ENCODE measurements around the gene HDDC3.

- CAGE, long polyA plus RNA: start-site peak on the minus strand at chr15:90932544-90932580, 14 and 18 reads in 2 replicates
- RRBS: 1% methylated on average over 10 of the region's 32 CpGs
Measured at GRCh38 chr15:90932425-90932976, at the start of gene HDDC3. Gene HDDC3 (minus strand): TSS chr15:90932549.

DNA sequence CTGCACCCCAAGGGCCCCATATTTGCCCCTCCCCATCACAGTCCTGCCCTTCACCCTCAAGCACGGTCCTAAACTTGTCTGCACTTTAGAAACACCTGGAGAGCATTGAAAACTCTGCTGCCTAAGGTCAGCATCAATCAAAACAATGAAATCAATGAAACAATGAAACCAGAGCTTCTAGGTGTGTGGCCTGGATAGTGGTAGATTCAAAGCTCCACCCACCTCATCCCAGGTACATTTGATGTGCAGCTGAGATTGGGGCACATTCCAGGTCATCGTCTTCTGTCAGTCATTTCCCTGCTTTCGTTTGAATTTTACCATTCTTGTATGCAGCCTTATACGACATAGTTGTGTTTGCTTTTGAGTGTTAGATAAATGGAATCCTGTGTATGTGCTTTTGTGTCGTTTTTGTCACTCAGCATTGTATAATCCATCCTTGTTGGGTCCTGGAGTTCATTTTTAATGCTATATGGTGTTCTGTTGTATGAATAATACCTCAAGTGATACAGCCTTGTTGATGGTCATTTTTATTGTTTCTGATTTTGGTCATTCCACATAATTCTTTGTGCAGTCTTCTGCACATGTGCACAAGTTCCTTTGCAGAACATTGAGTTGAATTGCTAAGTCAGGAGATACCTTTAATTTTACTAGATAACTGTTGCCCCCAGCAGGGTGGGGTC is 7.3 kb downstream of the RCCD1 start:
- CAGE, long polyA plus RNA: no peak
- RRBS: no CpG with 5 or more reads among the region's 5 CpGs

GRCh38 chr15:90983781-90984259 is 10.5 kb downstream of the PRC1 start:
- CAGE, long polyA plus RNA: no peak
- RRBS: no CpG with 5 or more reads among the region's 6 CpGs

DNA sequence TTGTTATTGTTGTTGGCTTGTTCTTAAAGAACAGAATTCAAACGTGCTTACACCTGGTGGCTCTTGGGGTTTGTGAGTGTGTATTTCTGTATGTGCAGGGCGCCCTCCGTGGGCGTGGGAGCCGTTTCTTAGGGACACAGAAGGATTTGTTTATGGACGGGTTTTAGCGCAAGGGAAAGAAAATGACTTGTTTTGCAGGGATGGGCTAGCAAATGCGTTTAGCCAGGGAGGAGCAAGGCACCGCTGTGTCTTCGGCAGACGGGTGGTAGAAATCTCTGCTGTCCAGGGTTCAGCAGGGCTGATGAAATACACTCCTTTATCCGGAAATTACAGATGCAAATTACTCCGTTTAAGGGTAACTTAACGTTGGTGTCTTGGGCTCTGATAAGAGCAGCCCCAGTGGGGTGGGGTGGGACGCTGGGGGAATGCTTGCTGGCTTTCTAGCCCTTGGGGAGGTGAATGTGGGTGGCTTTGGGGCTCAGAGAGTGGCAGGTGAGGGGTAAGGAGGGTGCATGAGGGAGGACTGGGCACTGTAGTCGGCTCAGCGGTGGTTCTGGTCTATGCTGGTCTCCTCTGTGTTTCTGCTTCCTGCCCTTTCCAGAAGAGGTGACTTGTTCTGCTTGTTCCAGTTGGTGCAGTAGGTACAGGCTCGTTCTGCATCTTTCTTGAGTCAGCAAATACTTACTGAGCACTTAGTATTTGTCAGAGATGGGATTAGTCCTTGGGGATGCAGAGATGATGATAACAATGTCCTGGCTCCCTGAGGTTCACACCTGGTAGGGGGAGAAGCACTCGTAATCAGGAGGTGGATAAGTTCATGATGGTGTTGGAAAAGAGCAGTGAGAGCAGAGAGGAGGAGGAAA is 918 bp downstream of the SV2B start:
- CAGE, long polyA plus RNA: no peak
- RRBS: no CpG with 5 or more reads among the region's 19 CpGs

GRCh38 chr15:91469903-91470413 is 369.9 kb downstream of the SV2B start:
- CAGE, long polyA plus RNA: no peak
- RRBS: no CpG with 5 or more reads among the region's 11 CpGs

DNA sequence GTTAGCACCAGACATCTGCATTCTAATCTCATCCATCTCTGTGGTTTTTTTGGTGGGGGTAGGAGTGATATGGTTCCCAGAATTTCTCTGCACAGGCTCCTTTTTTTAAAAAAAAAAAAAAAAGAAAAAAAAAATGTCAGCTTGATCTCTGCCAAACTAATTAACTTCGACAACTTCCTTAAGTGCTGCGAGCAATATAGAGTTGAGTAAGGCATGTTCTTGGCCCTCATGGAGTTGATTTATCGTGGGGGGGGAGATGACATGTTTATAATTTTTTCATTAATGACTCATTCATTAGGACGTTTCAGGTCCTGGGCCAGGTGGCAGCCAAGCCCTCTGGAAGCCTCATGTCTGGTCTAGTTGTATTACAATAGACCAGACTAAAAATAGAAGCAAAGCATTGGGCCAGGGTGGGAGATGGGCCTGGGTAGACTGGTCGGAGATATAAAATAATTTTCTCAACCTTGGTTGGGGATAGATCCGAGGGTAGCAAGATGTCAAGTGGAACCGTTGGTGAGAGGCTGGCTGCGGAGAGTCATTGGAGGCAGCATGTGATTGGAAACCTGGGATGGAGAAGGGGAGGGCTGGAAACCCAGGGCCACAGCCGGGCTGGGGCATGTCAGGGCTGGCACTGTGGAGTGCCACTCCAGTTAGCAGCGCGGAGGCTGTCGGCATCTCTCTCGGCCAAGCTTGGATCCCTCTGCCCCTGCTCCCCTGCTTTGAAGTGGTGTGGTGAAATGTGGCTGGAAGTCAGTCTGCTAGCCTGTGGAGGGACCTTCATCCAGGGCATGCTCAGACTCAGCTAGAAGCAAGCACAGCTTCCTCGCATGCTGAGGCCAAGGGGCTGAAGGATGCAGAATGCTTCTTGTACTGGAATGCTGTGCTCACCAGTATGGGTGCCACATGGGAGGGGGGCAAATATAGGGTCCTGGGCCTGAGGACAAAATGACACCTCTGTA is 13.2 kb downstream of the SLCO3A1 start:
- CAGE, long polyA plus RNA: no peak
- RRBS: no CpG with 5 or more reads among the region's 14 CpGs

- CAGE, long polyA plus RNA: no peak
- RRBS: no CpG with 5 or more reads among the region's 7 CpGs
Measured at GRCh38 chr15:91875260-91875753, 21.8 kb downstream of the SLCO3A1 start.

- CAGE, long polyA plus RNA: no peak
- RRBS: no CpG with 5 or more reads among the region's 6 CpGs
Measured at GRCh38 chr15:92017118-92017751, 163.7 kb downstream of the SLCO3A1 start.

DNA sequence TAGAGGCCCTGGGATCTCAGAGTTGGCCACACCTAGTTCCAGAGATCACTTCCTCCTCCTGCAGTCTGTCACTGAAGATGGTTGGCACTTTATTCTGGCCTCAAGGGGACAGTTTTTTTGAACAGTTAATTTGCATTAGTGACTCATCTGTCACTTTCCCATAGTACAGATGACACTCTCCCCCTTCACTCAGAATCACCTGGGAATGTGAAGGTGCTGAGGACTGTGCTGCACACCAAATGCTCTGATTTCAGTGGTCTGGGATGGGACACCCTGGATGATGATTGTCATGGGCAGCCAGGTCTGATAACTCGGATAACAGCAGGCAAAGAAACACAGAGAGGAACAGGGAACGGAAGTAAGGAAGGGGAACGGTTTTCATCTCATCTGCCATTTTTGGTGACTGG is 232.6 kb upstream of the ST8SIA2 start:
- CAGE, long polyA plus RNA: no peak
- RRBS: no CpG with 5 or more reads among the region's 3 CpGs

DNA sequence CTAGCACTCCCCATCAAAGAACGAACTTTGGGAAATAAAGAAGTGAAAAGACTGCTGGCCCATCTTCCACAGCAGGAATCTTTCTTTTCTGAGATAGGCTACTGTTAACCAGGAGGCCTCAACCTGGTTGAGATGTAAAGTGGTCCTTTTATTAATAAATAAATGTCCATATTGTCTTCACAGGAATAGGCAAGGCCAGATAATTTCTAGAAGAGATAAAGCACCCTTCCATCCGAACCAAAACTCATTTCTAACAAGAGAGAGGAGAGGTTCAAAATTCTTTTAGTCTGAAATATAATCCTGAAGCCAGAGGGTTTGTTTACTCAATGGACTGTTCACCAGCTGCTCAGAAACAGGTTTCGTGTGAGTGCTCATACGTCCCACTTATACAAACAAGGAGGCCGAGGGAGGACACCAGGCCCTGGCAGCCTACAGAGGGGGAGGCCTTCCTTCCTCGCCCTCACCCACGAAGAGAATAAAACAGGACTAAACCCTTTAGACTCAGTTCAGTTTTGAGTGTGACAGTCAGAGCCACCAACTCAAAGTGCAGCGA is 17.5 kb downstream of the FAM174B start:
- CAGE, long polyA plus RNA: no peak
- RRBS: no CpG with 5 or more reads among the region's 8 CpGs

- CAGE, long polyA plus RNA: no peak
- RRBS: no CpG with 5 or more reads among the region's 9 CpGs
Measured at GRCh38 chr15:92652587-92653085, 2.9 kb downstream of the FAM174B start.

DNA sequence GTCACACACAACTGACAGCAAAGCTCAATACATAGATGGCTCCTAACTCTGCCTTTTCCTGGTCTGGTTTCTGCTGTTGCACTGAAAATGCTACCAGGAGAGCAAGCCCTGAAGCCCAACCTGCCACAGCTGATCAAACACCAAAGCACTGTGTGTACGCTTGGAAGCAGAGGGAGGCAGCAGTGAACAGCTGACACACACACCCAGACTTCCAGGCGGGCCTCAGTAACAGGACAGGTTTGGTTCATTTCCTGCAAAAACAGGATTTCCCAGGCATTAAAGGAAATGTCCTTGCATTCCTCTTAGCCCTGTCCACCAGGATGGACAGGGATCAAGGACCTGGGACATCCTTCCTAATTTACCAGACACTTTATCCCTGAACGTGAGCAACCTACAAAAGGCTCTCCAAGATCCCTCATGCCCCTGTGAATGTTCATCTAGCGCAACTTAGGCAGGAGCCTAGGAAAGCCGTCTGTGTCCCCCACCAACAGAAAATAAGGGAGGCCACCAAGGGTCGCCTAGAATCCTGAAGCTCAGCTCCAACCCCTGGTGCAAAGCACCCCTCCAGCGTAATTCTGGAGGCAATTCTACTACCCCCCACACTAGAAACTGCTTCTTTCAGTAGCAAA is 1.3 kb downstream of the FAM174B start:
- CAGE, long polyA plus RNA: no peak
- RRBS: no CpG with 5 or more reads among the region's 7 CpGs

- CAGE, long polyA plus RNA: no peak
- RRBS: no CpG with 5 or more reads among the region's 6 CpGs
Measured at GRCh38 chr15:92795503-92795880, 104.6 kb upstream of the CHD2 start.

GRCh38 chr15:92840174-92840575 is 59.9 kb upstream of the CHD2 start:
- CAGE, long polyA plus RNA: no peak
- RRBS: no CpG with 5 or more reads among the region's 3 CpGs

GRCh38 chr15:92904942-92905935 is 5.1 kb downstream of the CHD2 start:
- CAGE, long polyA plus RNA: no peak
- RRBS: no CpG with 5 or more reads among the region's 14 CpGs

- CAGE, long polyA plus RNA: no peak
- RRBS: no CpG with 5 or more reads among the region's 8 CpGs
Measured at GRCh38 chr15:92944400-92945345, 44.5 kb downstream of the CHD2 start.

- CAGE, long polyA plus RNA: no peak
- RRBS: no CpG with 5 or more reads among the region's 9 CpGs
Measured at GRCh38 chr15:92978547-92979461, 78.7 kb downstream of the CHD2 start.

- CAGE, long polyA plus RNA: no peak
- RRBS: no CpG with 5 or more reads among the region's 10 CpGs
Measured at GRCh38 chr15:93019619-93020112, 69.3 kb downstream of the RGMA start.

GRCh38 chr15:93024729-93025365 is 64.2 kb downstream of the RGMA start:
- CAGE, long polyA plus RNA: no peak
- RRBS: no CpG with 5 or more reads among the region's 8 CpGs

- CAGE, long polyA plus RNA: no peak
- RRBS: no CpG with 5 or more reads among the region's 28 CpGs
Measured at GRCh38 chr15:93028277-93029251, 60.4 kb downstream of the RGMA start.

All from osteoblast (primary cell).